Gastroesophageal sphincter (tissue), 4 donors: Measurements from ENCODE around the gene CHODL.

DNA sequence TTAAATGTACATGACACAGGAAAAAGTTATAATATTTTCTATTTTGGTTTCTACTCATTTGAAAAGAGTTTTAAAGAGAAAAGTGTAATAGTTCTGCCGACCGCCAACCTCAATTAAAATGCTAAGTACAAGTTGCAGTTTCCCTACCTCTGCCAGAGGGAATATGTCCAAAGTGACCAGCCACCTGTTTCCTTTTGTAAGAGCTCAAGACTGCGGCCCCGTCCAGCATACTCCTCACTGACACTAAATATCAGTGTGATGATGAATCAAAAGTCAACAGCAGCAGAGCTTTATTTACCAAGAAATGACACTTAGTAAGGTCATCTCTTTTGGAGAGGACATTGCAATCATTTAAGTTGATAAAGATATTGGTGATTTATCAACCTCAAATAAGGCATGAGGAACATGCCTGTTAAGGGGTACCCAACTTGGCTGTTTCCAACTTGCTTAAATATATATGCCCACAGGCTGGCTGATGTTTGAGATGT is 57.5 kb upstream of the NRIP1 start:
- PRO-cap, result no peak
- RAMPAGE, long total RNA, 4 experiments, result no peak in any of the 4 experiments

GRCh38 chr21:15290433-15291176 is 225.8 kb upstream of the NRIP1 start:
- PRO-cap, result no peak
- RAMPAGE, long total RNA, 4 experiments, result no peak in any of the 4 experiments

GRCh38 chr21:15831070-15832019 is 101.6 kb downstream of the USP25 start:
- PRO-cap, result no peak
- RAMPAGE, long total RNA, 4 experiments, result start-site peak on the plus strand in 1 of 4 experiments, at chr21:15831502-15831569 at its widest, 63 reads per replicate

DNA sequence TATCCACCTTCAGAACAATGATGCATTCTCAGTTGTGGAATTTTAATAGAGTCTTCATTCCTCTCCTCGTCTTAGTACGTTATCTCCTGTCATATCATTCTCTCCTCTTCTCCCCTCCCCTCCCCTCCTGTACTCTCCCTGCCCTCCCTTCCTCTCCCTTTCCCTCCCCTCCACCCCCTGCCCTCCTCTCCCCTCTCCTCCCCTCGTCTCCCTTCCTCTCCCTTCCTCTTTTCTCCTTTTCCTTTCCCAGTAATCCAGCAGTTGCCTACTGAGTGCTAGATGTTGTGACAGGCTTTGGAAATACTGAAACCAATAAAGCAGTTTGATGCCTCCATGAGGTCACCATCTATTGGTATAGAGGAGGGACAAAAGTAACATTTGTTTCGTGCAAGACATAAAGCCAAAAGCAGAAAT is 453.9 kb downstream of the USP25 start:
- PRO-cap, result no peak
- RAMPAGE, long total RNA, 4 experiments, result no peak in any of the 4 experiments

GRCh38 chr21:16195548-16195943 is 465.8 kb downstream of the USP25 start:
- PRO-cap, result no peak
- RAMPAGE, long total RNA, 4 experiments, result no peak in any of the 4 experiments

GRCh38 chr21:17425872-17426179 is 87.0 kb upstream of the CXADR start:
- PRO-cap, result no peak
- RAMPAGE, long total RNA, 4 experiments, result no peak in any of the 4 experiments

GRCh38 chr21:17780321-17781005 is 38.7 kb downstream of the C21orf91 start:
- PRO-cap, result no peak
- RAMPAGE, long total RNA, 4 experiments, result no peak in any of the 4 experiments

DNA sequence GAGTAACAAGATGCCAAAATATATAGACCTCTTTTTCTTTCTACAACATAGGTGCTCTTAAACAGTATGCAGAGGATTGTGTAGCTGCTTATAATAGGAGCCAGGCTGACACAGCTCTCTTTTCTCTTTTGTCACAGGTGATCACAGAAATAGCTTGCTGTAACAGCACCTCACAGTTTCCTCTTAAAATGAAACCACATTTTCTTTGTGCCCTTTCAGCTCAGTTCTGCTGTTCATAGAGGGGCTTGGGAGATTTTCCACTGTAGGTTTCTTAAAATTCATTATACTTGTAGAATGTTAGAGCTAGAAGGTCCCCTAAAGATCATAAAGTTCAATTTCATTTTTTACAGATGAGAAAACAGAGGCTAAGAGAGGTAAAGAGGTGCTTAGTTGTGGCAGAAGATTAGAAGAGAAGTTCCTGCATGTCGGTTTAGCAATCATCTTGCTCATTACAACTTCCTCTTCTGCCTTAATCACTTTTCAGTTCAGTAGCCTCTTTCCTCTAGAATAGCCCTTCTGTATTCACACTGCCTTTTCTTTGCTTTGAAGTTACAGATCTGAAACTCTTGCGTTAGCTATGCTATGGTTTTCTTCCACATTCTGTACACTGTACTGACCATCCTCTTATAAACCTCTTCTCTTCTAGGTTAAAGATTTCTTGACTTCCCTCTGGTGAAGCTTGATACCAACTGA is 35.2 kb downstream of the C21orf91 start:
- PRO-cap, result no peak
- RAMPAGE, long total RNA, 4 experiments, result no peak in any of the 4 experiments

- PRO-cap, result no peak
- RAMPAGE, long total RNA, 4 experiments, result no peak in any of the 4 experiments
Measured at GRCh38 chr21:17796464-17796943, 22.7 kb downstream of the C21orf91 start.

- PRO-cap, result no peak
- RAMPAGE, long total RNA, 4 experiments, result no peak in any of the 4 experiments
Measured at GRCh38 chr21:17819908-17820257, 727 bp upstream of the C21orf91 start.

DNA sequence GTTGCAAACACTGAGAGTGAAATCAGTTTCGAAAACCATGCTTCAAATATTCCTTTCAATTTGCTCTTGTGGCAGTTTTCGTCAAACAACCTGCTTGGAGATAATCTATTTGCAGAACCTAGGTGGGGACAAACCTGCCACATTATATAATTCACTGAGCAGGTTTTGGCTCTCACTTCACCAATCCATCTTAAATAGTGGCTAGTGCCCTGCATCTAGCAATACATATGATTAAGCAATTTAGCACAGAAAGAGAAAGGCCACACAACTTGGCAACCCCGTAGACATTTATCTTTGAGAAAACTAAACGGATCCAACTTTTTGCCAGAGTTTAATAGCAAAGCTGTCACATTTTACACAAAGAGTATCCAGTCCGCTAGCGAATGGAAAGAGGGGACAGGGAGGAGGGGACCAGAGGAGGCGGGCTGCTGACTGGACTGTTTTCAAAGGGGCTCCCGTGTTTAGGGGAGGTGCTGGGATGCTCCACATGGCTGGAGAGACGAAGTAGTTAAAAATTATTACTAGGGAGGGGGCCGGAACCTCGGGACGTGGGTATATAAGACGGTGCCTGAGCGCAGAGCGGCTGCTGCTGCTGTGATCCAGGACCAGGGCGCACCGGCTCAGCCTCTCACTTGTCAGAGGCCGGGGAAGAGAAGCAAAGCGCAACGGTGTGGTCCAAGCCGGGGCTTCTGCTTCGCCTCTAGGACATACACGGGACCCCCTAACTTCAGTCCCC is at the start of gene CHODL:
CHODL (plus strand) TSS at position 586 of the 736 bp plus-strand sequence.
- PRO-cap, result unidirectional peak, plus-strand start at position 586 of the sequence
- RAMPAGE, long total RNA, 4 experiments, result start-site peak on the plus strand in 1 of 4 experiments, centred at position 556 of the sequence, 6 reads per replicate

DNA sequence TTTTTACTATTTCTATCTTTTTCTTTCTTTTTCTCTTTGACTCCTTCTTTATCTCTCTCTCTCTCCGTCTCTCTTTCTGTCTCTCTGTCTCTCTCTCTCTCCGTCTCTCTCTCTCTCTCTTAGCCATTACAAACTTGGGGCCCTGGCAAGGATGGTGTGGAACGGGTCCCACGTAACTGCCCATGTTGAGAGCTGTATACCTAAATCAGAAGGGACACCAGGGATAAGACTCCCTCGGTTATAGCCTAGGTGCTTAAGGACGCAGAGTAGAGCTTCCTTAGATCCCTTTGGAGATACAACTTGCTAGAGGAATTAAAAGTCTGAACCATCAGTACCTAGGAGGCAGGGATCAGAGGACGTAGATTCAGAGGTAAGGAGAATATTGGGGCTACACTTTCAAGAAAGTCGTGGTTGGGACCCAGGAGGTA is 355.4 kb upstream of the TMPRSS15 start:
- PRO-cap, result no peak
- RAMPAGE, long total RNA, 4 experiments, result no peak in any of the 4 experiments

GRCh38 chr21:19226673-19227001 is 823.1 kb upstream of the TMPRSS15 start:
- PRO-cap, result no peak
- RAMPAGE, long total RNA, 4 experiments, result no peak in any of the 4 experiments

GRCh38 chr21:19899560-19900129 is 1098.6 kb upstream of the NCAM2 start:
- PRO-cap, result no peak
- RAMPAGE, long total RNA, 4 experiments, result no peak in any of the 4 experiments

DNA sequence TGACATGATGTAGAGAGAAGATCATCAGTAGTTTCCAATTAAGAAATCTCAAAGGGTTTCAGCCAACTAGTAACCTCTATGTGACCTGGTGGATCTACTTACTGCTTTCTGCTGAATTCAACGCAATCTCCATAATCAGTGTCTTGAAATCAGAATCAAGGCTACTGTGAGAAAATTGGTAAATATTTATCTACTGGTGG is 872.7 kb downstream of the MRPL39 start:
- PRO-cap, result no peak
- RAMPAGE, long total RNA, 4 experiments, result no peak in any of the 4 experiments

DNA sequence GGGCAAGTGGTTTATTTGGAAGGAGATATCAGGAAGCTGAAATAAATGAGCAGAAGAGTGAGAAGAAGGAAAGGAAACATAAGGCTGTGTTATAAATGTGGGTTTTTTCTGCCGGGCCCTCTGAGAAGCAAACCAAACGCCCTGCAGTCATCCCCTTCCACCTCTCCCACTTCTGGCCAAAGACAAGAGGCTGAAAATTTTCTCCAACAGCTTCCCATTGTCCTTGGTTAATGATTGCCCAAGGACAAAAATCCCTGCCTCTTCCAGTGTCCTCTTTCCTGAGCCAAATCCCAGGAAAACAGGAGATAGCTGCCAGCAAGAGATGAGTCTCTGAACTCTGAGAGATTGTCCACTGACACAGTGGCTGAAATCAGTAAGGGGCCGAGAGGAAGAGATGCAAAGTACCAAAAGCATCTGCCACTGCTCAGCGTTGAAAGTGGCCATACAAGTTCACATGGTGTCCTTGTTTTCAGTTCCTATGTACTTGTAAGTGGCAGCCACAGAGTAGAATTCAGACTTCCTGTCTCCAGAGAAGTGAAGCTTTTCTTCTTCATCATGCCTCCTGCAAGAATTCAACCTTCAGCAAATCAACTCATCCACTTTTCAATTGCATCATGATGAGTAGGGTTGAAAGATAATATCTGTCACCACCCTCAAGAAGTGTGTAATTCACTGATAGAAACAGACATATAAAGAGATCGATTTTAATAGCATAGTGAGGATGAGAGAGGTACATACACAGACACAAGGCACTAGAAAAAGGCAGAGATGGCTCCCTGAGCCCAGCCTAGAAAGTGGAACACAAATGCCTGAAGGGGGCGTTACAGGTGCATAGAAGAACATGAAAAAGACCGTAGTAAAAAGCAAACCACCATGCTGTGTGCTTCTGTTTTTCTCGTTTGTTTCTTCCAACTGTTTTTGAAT is 185.9 kb downstream of the MRPL39 start:
- PRO-cap, result no peak
- RAMPAGE, long total RNA, 4 experiments, result no peak in any of the 4 experiments

- PRO-cap, result no peak
- RAMPAGE, long total RNA, 4 experiments, result no peak in any of the 4 experiments
Measured at GRCh38 chr21:25736109-25736685, 1.4 kb downstream of the GABPA start.

- PRO-cap, result no peak
- RAMPAGE, long total RNA, 4 experiments, result no peak in any of the 4 experiments
Measured at GRCh38 chr21:25895884-25896353, 161.1 kb downstream of the GABPA start.

- PRO-cap, result no peak
- RAMPAGE, long total RNA, 4 experiments, result start-site peak on the minus strand in 1 of 4 experiments, at chr21:26070665-26071423 at its widest, 8 reads per replicate
Measured at GRCh38 chr21:26070948-26071607, 99.5 kb downstream of the APP start.

DNA sequence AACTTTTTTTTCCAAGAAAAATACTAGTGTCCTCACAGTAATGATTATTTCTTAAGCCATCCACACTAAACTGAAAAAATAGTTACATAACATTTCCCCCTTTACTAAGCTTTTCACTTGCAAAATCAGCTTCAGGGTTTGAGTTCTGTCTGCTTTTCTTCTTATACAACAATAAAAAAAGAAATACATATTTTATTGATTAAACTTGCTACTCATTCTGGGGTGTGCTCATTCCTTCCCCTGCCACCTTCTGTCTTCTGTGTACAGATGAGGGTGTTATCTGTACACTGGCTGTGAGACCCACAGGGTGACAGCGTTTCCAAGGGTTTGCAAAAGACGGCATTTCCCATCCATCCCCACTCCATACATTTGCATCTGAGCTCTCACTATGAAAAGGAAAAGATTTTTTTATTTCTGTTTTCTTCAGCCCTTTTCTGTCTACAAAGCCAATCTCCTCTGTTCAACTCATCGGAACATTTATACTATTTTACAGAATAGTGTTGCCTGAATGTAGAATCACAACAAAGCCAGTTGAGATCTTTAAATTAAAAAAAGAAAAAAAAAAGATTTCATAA is 4.4 kb downstream of the APP start:
- PRO-cap, result no peak
- RAMPAGE, long total RNA, 4 experiments, result no peak in any of the 4 experiments